Metastatic Liver Carcinoma in the Adrenal Gland (tissue), 2 donors: ENCODE measurements around the genes AOX1, BZW1, TRAK2 and KIAA2012.

GRCh38 chr2:200585637-200586465 is at the start of gene AOX1:
Gene AOX1 (plus strand): TSS chr2:200586014.
- PRO-cap, 2 experiments: peak in 2 of 2 experiments; most common plus-strand start chr2:200586060 (in 1); most common minus-strand start chr2:200585856 (in 2)

- PRO-cap, 2 experiments: peak in 1 of 2 experiments; most common plus-strand start chr2:200587413 (in 1); most common minus-strand start chr2:200587182 (in 1)
Measured at GRCh38 chr2:200587045-200587523, 1.3 kb downstream of the AOX1 start.

DNA sequence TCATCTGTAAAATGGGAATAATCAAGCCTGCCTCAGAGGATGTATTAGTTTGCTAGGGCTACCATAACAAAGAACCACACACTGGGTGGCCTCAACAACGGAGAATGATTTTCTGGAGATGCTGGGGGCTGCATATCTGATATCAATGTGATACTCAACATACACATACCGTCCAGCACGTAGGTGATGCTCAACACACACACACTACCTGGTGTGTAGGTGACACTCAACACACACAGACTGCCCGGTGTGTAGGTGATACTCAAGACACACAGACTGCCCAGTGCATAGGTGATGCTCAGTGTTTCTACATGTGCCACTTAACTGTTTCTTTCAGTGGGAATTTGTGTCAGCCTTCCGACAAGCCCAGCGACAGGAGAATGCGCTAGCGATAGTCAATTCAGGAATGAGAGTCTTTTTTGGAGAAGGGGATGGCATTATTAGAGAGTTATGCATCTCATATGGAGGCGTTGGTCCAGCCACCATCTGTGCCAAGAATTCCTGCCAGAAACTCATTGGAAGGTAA is 26.5 kb downstream of the AOX1 start:
- PRO-cap, 2 experiments: no peak in any of the 2 experiments

DNA sequence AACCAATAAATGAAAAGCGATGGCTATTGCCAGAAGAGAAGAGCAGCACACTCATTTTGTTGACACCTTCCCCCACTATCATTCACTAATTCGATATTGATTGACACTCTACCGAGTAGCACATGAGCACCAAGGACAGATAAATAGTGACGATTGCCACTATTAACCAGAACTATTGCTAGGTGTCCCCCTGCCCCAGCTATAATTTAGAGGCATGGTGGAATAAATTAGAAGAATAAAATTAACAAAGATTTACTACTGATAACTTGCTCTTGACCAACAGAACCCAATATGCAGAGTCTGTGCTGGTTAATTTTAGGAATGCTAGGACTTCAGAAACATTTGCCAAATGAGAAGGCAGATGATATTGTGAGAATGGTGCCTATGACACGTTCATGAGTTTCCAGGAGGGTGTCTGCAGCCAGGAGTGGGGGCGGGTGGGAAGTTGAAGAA is 101.7 kb upstream of the BZW1 start:
- PRO-cap, 2 experiments: no peak in any of the 2 experiments

DNA sequence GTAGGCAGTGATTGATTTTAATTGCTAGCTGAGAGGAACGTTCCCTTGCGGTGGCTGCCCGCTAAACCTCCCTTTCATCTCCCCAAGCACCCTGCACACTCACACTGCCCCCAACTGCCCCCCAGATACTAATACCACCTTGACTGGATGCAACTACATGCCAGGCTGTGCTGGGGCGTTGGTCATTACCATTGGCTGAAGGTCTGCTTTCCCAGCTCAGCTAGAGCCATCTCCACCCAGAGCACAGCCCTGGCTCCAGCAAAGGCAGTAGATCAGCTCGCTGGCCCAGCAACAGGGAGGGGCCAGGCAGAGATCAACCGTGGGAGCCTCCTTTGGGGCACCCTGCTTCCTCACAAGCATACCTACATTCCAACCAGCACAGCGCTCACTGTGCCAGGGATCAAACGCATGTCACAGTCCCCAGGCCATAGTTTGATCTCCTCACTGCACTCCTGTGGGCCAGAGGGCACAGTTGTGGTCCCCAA is 70.3 kb upstream of the BZW1 start:
- PRO-cap, 2 experiments: no peak in any of the 2 experiments

DNA sequence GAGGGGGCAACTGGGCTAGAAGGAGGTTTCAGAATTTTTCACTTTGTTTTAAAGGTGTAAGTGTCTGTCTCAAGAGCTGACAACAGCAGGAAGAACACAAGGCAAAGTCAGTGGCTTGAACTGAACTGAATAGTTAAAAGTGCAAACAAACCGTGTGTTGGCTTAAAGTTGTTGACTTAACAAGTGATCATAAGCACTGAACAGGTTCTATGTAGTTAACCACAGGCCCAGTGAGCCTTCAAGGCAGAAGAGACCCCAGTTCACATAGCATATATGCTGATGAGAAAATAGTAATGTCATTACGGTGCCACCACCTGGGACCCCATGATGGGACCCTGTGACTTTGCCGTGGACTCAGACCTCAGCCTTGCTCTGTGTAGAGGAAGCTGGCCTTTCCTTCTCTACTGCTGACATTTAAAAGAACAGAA is 69.9 kb upstream of the BZW1 start:
- PRO-cap, 2 experiments: peak in 2 of 2 experiments; most common minus-strand start position 131 of the sequence (in 2)

DNA sequence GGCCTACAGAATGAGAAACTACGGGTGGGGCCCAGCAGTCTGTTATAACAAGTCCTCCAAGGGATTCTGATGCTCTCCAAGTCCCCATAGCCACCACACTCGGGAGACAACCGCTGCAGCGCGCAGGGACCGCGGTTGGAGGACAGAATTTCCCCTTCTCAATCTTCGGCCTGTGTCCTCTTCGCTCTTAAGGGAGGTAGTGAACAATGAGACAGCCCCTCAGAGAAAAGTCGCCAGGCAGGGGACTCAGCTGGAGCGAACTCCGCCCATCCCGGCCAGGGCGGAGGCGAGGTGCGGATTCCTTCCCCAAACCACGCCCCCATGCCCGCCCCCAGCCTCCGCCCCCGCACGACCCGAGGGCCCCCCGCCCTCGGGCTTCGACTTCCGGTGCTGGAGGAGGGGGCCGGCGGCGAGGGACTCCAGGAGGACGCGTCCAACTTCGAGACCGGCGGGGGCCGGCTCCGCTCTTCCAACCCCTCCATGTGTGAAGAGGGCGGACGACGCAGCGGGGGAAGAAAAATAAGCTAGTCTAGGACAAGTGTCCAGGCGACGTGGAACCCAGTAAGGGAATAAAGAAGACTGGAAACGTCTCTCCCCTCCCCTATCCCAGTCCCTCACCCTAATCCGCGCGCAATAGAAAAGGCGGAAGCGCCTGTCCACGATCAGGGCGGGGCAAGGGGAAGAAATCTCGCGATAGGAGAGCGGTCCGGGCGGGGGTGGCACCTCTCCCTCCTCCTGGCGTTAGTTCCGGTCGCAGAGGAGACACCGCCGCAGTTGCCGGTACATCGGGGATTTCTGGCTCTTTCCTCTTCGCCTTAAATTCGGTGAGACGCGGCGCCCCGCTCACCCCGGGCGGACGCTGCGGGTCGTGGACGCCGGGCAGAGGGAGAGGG is at the start of gene BZW1:
BZW1 (plus strand) TSS at position 744 of the 893 bp plus-strand sequence.
- PRO-cap, 2 experiments: peak in 2 of 2 experiments; most common plus-strand start position 397 of the sequence (in 2); most common minus-strand start position 263 of the sequence (in 2)

GRCh38 chr2:201056956-201057621 is 14.4 kb downstream of the HYCC2 start:
- PRO-cap, 2 experiments: no peak in any of the 2 experiments

DNA sequence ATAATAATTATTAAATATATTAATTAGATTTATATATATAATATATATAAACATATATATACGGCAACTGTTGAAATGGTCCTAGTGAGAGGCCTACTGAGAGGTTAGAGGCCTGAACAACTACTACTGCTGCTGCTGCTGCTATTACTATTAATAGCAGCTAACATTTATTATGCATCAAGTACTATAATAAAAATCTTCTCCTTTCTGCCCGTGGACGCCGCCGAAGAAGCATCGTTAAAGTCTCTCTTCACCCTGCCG is 8.7 kb downstream of the HYCC2 start:
- PRO-cap, 2 experiments: no peak in any of the 2 experiments

GRCh38 chr2:201070894-201071474 is 487 bp downstream of the HYCC2 start:
- PRO-cap, 2 experiments: no peak in any of the 2 experiments

GRCh38 chr2:201117973-201118145 is 1.9 kb downstream of the CFLAR start:
- PRO-cap, 2 experiments: no peak in any of the 2 experiments

DNA sequence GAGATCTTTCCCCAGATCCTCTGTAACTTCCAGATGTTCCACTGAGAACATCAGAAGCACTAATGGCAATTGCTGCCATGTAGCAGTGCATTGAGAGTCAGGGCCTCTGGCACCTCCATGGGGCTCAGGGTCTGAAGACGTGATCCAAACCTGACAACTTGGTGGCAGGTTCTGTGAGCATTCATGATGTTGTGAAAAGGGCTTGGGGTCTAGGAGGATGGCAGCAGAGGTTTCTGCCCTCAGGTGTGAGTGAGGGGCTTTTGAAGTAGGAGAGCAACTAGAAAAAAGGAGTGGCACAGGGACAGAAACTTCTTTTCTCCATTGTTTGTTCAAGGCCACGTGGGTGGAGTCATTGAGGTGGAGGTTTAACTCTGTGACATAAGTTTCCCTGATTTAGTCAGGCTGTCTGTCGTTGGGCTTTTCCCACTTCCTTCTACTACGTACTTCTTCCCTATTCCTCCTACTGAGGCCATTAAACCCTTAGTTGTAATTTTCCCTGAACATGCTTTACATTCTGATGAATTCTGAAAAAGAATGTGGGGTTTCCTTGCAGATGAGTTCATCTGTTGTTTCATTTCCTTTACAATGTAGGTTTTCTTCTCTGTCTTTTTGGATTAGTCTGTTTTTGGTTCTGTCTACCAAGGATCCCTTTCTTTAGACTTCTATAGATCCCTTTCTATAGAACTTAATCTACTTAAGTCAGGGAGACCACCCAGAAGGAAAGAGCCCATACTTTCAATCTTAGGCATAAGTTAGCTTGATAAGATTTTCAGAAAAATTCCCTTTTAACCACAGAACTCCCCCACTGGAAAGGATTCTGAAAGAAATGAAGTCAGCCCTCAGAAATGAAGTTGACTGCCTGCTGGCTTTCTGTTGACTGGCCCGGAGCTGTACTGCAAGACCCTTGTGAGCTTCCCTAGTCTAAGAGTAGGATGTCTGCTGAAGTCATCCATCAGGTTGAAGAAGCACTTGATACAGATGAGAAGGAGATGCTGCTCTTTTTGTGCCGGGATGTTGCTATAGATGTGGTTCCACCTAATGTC is 13.3 kb downstream of the CFLAR start:
- PRO-cap, 2 experiments: no peak in any of the 2 experiments

DNA sequence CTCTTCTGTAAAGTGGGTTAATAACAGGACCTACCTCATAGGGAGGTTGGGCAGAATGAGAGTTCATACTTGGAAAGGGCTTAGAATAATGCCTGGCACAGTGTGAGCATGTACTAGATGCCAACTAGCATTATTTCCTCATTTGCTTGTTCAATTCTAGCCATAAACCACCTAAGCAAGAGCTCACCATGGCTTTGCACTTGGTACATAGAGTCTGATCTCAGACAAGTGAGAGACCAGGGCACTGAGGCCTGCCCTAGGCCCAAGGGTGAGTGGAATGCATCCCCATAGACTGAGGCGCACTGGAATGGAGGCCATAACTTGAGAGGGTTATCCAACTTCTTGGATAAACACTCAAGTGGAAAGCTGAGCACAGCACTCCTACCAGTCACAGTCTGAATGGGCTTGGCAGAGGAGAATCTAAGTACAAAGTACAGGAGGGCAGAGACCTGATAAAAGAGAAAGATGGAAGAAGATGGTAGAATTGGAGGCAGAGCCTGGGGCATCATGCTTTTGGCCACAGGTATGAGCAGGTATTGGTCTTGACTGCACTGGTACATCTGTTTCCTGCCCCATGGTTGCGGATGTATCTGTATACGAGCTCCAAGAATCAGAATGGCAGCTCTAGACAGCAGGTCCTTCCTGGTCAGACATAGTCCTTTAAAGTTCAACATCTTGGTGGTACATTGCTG is 30.4 kb upstream of the CASP10 start:
- PRO-cap, 2 experiments: no peak in any of the 2 experiments

DNA sequence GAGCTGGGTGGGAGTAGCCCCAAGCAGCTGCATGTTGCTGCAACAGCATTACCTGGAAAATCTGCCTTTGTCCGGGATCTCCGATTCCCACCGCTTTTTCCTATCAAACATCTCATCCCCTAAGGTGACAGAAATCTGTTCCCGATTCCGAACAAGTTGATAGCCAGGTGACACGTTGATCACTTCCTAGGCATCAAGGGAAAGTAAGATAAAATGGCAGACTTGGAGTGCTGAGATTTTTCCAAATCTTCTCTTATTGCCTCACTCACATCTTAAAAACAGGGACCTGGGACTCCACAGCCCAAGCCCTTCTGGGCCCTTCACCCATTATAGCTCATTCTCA is 10.7 kb downstream of the FLACC1 start:
- PRO-cap, 2 experiments: no peak in any of the 2 experiments

GRCh38 chr2:201378618-201378818 is 21.4 kb upstream of the FLACC1 start:
- PRO-cap, 2 experiments: no peak in any of the 2 experiments

GRCh38 chr2:201450680-201451827 is at the start of gene TRAK2:
Gene TRAK2 (minus strand): TSS chr2:201451458.
- PRO-cap, 2 experiments: peak in 2 of 2 experiments; most common plus-strand start chr2:201451740 (in 1); most common minus-strand start chr2:201451455 (in 2)

DNA sequence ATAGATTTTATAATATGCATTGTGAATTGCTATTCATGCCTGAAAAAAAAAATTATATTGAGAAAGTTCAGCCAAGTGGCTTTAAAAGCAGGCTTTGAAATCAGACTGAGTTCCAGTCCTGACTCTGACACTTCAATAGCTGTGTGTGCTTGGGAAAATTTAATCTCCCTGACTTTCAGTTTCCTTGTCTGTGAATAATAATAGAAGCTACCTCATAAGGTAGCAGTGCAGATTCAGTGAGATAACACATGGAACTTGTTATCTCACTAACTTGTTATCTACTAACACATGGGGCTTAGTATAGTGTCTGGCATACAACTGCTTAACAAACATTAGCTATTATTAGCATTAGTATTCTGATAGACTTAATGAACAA is 15.0 kb downstream of the ALS2 start:
- PRO-cap, 2 experiments: no peak in any of the 2 experiments

GRCh38 chr2:201976535-201976992 is 57.1 kb upstream of the FZD7 start:
- PRO-cap, 2 experiments: no peak in any of the 2 experiments

- PRO-cap, 2 experiments: no peak in any of the 2 experiments
Measured at GRCh38 chr2:202073023-202073443, at the start of gene KIAA2012. Gene KIAA2012 (plus strand): TSS chr2:202073255.

DNA sequence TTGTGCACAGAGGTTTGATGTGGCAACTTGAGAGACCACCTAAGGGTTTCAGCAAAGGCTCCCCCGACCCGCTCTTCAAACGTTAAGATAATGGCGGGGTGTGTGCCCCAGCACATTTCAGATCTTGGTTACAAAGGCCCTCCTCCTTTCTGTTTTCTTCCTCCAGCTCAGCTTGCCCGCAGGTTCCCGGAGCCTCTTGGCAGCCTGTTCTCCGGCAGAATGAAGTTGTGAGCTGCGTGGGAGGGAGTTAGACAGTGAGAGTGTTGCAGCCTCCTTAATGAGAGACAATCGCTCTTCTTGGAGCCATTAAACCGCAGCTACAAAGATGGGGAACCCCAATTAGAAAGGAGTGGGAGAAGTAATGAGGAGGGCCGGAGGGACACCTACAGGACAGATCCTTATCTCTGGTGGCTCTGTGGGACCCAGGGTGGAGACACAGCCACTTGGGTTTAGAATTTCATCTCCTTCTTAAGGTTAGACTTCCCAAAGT is 76.3 kb downstream of the KIAA2012 start:
- PRO-cap, 2 experiments: no peak in any of the 2 experiments